ENCODE results near the genes ATG10 and RASA1.

GRCh38 chr5:80974666-80975521 is 14.7 kb downstream of the RASGRF2 start:
- PRO-cap: no peak
- RAMPAGE, long total RNA: no peak

DNA sequence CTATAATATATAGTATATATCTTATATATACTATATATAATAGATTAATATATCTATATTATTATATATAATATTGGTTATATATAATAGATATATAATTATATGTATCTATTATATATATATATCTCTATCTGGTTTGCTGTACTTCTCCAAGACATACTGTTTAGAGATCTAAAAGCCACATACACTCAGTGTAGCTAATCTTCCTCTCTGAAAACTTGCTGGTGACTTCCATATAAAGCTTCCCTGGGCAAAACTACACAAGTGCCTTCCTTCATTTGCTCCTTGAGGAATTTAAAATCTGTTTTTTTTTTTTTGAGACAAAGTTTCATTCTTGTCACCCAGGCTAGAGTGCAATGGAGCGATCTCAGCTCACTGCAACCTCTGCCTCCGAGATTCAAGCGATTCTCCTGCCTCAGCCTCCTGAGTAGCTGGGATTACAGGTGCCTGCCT is 5.2 kb upstream of the ZCCHC9 start:
- PRO-cap: no peak
- RAMPAGE, long total RNA: no peak

- PRO-cap: no peak
- RAMPAGE, long total RNA: no peak
These were observed 641 bp upstream of the ZCCHC9 start for GRCh38 chr5:81300724-81301167.

DNA sequence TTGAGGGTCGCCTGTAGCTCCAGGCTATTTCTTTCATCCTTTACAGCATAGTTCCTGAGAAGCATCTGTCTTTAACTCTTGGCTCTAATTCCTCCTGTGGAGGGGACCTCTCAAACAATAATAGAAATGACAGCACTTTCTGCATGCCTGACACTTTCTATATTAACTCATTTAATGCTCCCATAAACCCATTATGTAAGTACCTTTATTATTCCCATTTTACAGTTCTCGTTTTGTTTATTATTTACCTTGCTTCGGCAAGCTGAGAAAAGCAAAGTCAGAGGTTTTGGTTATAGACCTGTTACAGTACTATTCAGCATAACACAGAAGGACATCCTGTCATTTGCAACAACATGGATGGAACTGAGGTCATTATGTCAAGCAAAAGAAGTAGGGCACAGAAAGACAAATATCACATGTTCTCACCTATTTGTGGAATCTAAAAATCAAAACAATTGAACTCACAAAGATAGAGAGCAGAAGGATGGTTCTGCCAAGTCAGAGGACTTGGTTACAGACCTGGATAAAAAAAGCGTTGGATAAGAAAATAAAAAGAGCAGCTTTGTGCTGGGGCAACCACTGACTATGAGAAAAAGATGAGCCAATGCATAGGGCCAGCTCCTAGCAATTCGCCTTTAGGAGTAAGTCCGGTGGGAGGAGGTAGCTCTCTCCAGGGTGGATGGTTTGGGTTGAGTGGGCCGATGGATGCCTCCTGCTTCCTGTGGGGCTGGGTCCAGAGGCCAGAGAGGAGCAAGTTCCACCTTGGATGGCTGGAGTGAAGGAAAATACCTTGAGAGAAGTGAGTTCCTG is 38.7 kb downstream of the ACOT12 start:
- PRO-cap: no peak
- RAMPAGE, long total RNA: no peak

DNA sequence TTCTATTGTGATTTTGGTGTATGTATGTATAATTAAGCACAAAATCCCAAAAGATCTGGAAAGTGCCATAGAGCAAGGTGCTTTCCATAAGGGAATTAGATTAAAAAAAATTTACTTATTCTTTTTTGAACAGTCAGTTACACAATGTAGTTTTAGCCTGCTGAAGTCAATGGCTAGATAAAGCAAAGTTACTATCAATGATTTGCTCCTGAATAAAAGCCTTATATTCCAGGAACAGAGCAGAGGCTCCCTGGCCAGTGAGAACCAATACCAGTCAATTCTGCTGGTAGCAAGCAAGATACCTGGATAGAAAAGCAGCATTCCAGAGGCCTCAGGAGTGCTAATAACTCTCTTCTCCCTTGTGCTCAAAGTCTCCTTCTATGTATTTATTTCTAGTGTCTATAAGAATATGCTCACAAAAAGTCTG is 25.1 kb upstream of the ACOT12 start:
- PRO-cap: no peak
- RAMPAGE, long total RNA: no peak

- PRO-cap: no peak
- RAMPAGE, long total RNA: no peak
These were observed 141.3 kb downstream of the SSBP2 start for GRCh38 chr5:81609353-81610148.

DNA sequence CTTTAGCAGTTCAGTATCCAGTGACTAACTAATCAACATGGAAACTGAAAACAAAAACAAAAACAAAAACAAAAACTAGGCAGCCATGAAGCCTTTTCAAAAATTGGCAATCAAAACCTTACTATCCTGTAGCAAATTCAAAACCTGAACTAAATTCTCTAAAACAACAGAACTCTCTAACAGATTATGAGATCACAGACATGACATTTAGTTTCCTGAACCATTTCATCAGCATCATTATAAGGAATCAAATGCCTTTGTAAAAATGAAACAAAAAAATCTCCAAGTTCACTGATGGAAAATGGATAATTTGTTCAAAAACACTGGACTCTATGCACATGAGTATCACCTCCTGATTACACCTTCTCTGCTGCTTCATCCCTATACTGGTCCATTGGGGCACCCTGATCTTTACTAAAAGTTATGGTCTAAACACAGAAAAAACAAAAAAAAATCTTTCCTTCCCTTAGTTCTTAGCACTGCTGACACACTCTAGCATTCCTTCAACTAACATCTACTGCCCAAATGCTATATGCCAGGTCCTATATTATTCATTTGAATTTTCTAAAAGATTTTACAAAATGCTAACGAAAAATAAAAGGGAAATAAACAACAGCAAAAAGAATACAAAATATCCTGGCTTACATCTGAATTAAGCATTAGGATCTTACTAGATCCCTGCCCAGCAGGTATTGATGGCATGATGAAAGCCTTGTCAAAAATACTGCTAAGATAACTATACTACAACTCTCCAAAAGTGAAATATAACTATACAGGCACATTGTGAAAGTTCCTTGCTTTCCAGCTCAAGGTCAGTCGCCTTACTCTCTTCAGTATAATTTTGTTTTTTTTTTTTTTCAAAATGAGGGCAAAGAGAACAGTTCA is 29.1 kb downstream of the SSBP2 start:
- PRO-cap: no peak
- RAMPAGE, long total RNA: no peak

DNA sequence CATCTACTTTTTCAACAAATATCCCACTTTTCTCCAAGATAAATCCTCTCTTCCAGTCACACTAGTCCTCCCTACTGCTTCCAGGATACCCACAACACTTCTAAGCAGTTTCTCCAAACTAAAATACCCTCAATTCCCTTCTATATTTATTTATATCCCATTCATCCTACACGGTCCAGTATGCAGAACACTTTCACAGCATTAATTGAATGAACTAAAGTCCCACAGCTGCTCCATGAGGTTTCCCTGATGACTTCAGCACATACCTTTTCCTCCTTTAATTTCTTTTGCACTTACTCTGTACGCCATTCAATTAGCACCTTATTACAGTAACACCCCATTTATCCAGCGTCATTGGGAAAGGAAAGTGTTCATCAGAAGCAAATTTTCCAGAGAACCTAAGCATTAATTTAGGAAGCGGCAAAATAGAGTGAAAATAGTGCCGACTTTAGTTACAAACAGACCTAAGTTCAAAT is 24.2 kb downstream of the SSBP2 start:
- PRO-cap: no peak
- RAMPAGE, long total RNA: no peak

- PRO-cap: bidirectional peak, plus-strand start at chr5:81972039, minus-strand start at chr5:81971939; bidirectional peak, plus-strand start at chr5:81972174, minus-strand start at chr5:81972201; bidirectional peak, plus-strand start at chr5:81972471, minus-strand start at chr5:81972238
- RAMPAGE, long total RNA: no peak
These were observed at the start of gene ATG10 for GRCh38 chr5:81971597-81972758. Gene ATG10 (plus strand): TSS chr5:81972023.

- PRO-cap: no peak
- RAMPAGE, long total RNA: no peak
These were observed 112.2 kb downstream of the ATG10 start for GRCh38 chr5:82083852-82084504.

GRCh38 chr5:82356728-82357822 is 78.9 kb upstream of the RPS23 start:
- PRO-cap: bidirectional peak, plus-strand start at chr5:82357254, minus-strand start at chr5:82357167; unidirectional peak, plus-strand start at chr5:82357552; unidirectional peak, plus-strand start at chr5:82357591
- RAMPAGE, long total RNA: no peak

GRCh38 chr5:84383447-84384093 is 1.1 kb downstream of the EDIL3 start:
- PRO-cap: no peak
- RAMPAGE, long total RNA: no peak

DNA sequence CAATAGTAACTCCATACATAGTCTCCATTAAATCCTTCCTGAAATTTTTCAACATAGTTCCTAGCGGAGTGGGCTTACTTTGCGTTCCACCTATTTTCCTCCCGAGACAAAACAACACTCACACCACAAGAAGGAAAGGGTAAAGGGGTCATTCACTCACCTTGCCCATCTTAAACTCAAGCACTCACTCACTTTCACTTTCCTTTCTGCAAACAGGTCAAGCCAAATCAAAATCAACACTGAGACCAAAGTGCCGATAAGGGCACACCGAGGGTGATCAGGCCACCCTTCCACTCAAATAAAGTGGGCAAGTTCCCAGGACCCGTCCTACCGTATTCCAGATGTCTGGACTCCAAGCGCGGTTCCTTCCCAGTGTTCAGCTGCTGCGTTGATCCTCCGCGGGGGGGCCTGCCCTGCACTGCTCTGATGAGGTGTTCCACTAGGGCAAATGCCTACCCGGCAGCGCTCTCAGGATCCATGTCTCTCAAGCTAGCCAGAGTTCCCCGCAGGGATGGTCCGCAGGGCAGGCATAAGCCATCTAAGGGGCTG is 47.6 kb upstream of the COX7C start:
- PRO-cap: no peak
- RAMPAGE, long total RNA: no peak

GRCh38 chr5:87267787-87268096 is at the start of gene RASA1:
Gene RASA1 (plus strand): TSS chr5:87267883.
- PRO-cap: bidirectional peak, plus-strand start at chr5:87267890, minus-strand start at chr5:87267738
- RAMPAGE, long total RNA: no peak

GRCh38 chr5:87312674-87313431 is 45.2 kb downstream of the RASA1 start:
- PRO-cap: no peak
- RAMPAGE, long total RNA: no peak

DNA sequence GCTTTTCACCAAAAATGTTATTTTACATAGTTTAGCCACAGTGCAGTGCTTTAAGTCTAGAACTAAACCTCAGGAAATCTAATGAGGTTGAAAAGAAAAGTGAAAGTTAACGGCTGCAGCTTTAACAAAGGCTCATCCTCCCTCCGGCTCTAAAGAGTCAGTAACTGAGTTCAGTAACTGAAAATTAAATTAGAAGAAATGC is 233.7 kb upstream of the TMEM161B start:
- PRO-cap: no peak
- RAMPAGE, long total RNA: no peak

DNA sequence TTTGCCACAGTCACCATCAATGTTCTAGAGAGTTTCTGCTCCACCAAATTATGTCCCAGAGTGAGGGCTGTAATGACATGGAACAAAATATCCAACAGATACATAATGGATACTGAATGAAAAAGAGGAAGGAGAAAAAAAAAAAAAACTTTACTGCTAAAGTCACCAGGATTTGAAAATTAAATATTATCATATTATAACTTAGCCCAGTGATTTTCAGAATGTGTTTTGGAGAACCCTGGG is 292.5 kb upstream of the TMEM161B start:
- PRO-cap: no peak
- RAMPAGE, long total RNA: no peak

- PRO-cap: no peak
- RAMPAGE, long total RNA: no peak
These were observed 216.2 kb downstream of the MEF2C start for GRCh38 chr5:88666737-88667214.

DNA sequence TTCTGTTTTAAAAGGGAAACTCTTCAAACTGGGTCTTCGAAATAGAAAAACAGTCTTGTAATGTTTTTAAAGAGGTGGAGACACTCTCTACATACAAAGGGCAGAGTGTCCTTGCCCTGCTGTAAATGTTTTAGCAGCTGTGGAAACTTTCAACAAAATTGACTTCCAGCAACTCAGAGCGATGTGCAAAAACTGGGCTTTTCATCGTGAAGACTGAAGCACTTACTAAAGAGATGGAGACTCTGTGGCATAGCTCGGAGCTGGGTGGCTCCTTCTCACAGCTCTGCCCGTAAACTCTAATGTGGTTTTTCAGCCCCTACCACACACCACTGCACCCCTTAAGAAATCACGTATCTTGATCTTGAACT is 124.5 kb downstream of the MEF2C start:
- PRO-cap: no peak
- RAMPAGE, long total RNA: no peak

DNA sequence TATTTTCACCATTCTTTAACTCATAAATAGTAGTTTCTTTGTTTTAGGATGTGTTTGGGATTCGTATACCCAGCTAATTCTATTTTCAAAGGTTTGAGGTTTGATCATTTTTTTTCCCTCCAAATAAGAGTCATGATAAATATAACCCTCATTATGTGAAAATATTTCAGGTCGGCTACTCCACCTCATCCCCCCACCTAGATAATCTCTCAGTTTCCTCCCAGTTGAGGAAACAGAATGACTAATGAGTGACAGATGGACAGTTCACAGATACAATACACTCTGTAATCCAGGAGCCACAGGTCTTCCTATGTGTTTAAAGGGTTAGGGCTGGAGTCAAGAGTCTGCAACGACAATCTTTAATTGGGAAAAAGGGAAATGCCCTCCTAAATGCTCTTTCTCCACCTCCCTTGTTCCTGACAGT is 69.2 kb downstream of the MEF2C start:
- PRO-cap: no peak
- RAMPAGE, long total RNA: no peak

Measured in urinary bladder (tissue), 3 donors.